ENCODE results near the gene AGPAT4.

GRCh38 chr6:160122458-160123116, 972 bp downstream of the SLC22A1 start:
- PRO-cap, 2 experiments, result no peak in any of the 2 experiments

- PRO-cap, 2 experiments, result no peak in any of the 2 experiments
Measured at GRCh38 chr6:160451690-160452583, 103.8 kb downstream of the SLC22A3 start.

GRCh38 chr6:160507200-160507913, 156.7 kb downstream of the LPA start:
- PRO-cap, 2 experiments, result no peak in any of the 2 experiments

GRCh38 chr6:160509604-160509955, 154.5 kb downstream of the LPA start:
- PRO-cap, 2 experiments, result no peak in any of the 2 experiments

- PRO-cap, 2 experiments, result peak in 1 of 2 experiments; most common minus-strand start chr6:160992342 (in 1)
Measured at GRCh38 chr6:160992144-160992741, 674 bp downstream of the MAP3K4 start.

GRCh38 chr6:161011516-161012030, 20.0 kb downstream of the MAP3K4 start:
- PRO-cap, 2 experiments, result no peak in any of the 2 experiments

DNA sequence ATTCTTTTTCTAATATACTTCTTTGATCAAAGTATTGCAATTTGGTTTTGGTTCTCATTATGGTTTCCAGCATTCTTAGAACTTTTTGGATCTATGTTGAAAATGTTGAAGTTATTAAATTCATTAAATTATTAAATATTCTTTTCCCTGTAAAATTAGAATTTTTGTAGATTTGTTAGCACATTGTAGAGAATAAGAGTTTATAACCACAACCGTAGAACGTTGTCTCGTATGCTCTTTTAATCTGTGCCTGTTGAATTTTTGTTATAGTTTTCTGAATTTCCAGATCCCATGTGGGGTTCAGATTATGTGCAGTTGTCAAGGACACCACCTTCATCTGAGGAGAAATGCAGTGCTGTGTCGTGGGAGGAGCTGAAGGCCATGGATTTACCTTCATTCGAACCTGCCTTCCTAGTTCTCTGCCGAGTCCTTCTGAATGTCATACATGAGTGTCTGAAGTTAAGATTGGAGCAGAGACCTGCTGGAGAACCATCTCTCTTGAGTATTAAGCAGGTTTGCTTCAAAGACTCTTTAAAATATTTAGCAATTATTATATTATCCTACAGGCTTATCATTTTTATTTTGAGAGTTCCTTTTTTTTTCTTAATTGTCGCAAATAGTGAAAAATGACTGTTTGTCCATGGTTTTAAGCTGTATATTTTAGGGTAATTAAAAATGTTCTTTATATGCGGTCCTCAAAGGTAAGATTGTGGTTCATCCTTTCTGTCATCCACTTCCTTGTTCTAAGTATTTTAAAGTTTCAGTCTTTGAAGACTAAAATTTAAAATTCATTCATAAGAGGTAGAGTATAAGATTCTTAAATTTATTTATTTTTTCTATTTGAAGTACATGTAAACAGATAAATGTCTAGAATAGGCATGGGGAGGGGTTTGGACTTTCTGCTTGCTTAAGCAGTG, 79.0 kb downstream of the MAP3K4 start:
- PRO-cap, 2 experiments, result no peak in any of the 2 experiments

- PRO-cap, 2 experiments, result no peak in any of the 2 experiments
Measured at GRCh38 chr6:161115894-161116674, 124.5 kb downstream of the MAP3K4 start.

DNA sequence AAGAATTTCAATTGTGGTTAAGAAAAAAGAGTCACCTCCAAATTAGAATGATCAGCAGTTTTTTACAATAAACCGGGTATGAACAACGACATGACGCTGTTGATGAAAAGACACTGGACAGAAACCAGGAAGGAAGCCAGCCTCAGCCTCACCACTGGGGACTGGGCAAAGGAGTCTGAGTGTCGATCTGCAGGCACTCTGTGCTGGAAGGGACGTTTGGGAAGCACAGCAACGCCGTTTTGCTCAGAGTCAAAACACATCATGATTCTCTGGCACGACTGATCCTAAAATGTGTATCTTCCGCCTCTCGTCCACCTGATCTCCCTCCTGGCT, 69.0 kb downstream of the AGPAT4 start:
- PRO-cap, 2 experiments, result no peak in any of the 2 experiments

GRCh38 chr6:161273253-161274354, at the start of gene AGPAT4:
AGPAT4 (minus strand) TSS chr6:161274061.
- PRO-cap, 2 experiments, result peak in 1 of 2 experiments; most common plus-strand start chr6:161273632 (in 1); most common minus-strand start chr6:161273994 (in 1)

DNA sequence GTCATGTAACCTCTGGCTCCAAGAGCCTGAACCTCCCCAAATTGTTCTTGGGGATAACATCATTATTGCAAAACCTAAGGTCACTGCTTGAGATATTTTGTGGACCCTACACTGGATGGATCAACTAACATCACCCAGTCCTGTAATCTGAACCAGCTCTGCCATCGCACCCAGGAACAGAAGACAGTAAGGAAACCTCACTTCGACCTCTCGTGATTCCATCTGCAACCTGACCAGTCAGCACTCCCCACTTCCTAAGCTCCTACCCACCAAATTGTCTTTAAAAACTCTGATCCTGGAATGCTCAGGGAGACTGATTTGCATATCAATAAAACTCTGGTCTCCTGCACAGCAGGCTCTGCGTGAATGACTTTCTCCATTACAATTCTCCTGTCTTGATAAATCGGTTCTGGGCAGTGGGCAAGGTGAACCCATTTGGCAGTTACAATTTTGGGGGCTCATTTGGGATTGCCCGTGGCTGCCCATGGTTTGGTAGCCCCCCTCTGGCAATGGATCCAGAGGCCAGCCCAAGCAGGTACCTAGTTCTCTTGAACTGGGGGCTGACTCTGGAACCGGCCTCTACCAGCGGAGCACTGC, 18.3 kb upstream of the AGPAT4 start:
- PRO-cap, 2 experiments, result no peak in any of the 2 experiments

DNA sequence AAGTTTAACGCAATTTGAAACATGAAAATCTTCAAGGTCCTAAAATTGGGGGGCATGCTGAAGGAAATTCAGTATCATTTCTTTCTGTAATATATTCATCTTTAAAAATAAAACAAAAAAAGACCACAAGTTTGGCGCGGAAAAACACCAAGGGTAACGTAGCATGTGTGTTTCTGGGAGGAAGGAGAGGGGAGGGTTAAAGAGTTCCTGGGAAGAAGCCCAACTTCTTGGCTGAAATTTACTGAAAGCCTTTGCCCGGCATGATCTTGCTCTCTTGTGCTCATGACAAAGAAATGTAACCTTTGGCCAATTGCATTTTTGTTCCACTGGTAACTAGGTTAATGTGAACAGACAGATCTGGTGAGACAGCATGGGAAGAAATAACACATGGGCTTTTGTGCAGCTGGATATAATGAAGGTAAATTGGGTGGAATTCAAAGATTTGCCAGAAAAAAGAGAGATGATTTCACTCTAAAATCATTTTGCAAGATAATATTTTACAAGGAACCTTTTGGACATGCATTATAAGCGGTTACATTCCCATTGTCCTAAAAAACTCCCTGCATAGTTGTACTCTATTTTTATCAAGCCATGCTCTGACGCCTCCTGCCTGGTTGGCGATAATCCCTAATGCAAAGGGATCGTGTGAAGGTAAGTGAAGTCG, 161.0 kb upstream of the AGPAT4 start:
- PRO-cap, 2 experiments, result no peak in any of the 2 experiments

- PRO-cap, 2 experiments, result no peak in any of the 2 experiments
Measured at GRCh38 chr6:161435657-161436350, 161.9 kb upstream of the AGPAT4 start.

DNA sequence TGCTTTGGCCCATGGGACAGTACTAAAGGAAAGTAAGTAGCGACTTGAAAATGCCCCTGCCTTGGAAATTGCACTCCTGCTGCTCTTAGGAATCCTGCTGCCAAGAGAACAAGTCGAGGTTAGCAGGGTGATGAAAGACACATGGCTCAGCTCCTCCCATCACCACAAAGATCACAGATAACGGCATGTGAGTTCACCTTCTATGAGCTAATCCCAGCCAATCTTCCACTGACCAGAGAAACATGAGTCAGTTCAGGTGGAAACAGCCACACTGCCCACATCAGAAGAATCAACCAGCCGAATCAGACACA, 106.4 kb downstream of the PRKN start:
- PRO-cap, 2 experiments, result no peak in any of the 2 experiments

- PRO-cap, 2 experiments, result peak in 1 of 2 experiments; most common minus-strand start chr6:163191946 (in 1)
Measured at GRCh38 chr6:163191358-163192401, 222.8 kb upstream of the QKI start.

DNA sequence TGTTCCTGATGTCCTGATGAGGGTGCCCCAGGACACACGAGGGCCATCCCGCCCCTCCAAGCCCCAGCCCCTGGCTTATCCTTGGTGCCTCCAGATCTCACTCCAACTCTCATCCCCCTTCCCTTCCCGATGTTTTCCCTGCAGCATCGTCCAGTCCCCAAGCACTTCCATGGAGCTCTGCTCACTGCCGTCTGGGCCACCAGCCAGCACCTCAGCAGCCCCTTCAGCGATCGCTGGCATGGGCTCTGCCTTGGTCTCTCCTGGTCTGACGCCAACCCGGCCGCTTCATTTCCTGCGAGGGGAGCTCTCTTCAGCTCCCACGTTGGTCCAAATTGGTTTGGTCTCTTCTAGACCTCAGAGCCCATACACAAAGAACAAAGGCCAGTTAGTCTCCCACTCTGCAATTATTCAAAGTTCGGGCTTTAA, 154.5 kb upstream of the QKI start:
- PRO-cap, 2 experiments, result peak in 1 of 2 experiments; most common plus-strand start position 153 of the sequence (in 1); most common minus-strand start position 193 of the sequence (in 1)

- PRO-cap, 2 experiments, result no peak in any of the 2 experiments
Measured at GRCh38 chr6:163302321-163302637, 112.2 kb upstream of the QKI start.

GRCh38 chr6:163386484-163386932, 28.0 kb upstream of the QKI start:
- PRO-cap, 2 experiments, result peak in 1 of 2 experiments; most common plus-strand start chr6:163386754 (in 1)

DNA sequence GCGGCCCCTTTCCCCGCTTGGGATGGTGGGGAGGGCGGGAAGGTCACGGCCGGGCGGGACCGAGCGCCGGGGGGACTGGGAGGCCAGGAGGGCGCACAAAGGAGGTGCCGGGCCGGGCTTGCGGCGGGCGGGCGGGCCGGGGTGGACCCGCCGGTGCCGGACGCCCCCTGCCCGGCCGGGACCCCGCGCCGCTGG, 759 bp downstream of the QKI start:
- PRO-cap, 2 experiments, result no peak in any of the 2 experiments

GRCh38 chr6:163418083-163419459, 4.1 kb downstream of the QKI start:
- PRO-cap, 2 experiments, result peak in 1 of 2 experiments; most common minus-strand start chr6:163419192 (in 1)